ENCODE results near the gene HOXA7.

- RRBS = no CpG with 5 or more reads among the region's 65 CpGs
Observed at GRCh38 chr7:26199330-26200467, 847 bp downstream of the HNRNPA2B1 start.

GRCh38 chr7:26212441-26213157, 11.1 kb downstream of the CBX3 start:
- RRBS = no CpG with 5 or more reads among the region's 2 CpGs

DNA sequence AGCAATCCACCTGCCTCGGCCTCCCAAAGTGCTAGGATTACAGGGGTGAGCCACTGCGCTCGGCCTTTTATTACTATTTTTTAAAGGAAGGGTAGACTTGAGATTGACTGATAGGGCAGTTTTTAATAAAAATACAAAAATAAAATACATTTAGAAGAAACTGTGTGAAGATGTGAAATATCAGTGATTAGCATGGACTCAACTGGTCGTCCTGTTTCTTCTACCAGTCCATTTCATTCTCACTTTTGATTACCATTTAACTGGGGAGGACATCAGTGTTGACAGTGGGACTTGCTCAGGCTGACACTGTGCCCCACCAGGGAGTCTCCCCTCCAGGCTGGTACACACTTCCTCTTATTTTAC, 1.8 kb downstream of the SNX10 start:
- RRBS = no CpG with 5 or more reads among the region's 4 CpGs

DNA sequence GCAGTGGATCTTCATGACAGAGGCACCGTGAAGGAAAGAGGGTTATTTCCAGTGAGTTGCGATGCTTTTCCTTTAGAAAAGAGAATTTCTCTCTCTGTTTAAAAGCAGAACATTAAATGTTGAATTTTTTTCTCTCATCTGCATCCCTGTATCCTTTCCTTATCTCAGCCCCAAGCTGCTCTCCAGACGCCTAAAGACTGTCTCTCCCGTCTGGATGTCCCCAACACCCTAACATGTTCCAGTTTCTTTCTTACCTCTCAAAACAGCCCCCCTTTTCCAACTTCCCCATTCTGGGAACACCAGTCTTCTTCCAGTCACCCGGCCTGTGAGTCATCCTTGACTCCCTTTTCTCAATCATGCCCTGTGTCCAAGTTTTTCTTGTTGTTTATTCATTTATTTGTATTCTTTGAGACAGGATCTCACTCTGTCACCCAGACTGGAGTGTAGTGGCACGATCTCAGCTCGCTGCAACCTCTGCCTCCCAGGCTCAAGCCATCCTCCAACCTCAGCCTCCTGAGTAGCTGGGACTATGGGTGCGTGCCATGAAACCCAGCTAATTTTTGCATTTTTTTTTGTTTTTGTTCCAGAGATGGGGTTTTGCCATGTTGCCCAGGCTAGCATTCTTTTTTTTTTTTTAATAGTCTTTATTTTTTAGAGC, 15.5 kb downstream of the SNX10 start:
- RRBS = no CpG with 5 or more reads among the region's 8 CpGs

DNA sequence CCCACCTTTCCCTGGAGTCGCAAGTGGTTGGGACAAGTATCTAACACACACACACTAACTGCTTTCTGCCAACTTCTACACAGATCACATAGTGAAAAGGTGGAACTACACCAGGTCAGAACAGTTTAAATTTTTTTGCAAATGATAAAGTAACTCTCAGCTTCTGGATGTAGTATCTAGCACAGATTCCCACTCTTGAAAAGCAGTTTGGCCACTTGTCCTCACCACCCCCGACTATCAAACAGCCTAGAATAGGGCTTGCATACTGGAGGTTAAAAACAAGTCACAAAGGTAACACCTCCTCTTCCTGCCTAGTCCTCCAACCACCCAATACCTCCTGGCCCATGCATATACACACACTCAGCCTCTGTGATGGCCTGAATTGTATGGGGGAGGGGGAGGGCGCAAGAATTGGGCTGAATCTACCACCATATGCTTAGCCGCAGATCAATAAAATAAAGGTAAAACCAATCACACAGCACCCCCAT, 5.7 kb downstream of the SKAP2 start:
- RRBS = no CpG with 5 or more reads among the region's 4 CpGs

GRCh38 chr7:27141587-27142410, 1.7 kb downstream of the HOXA5 start:
- RRBS = 48% methylated on average over 2 of the region's 35 CpGs

DNA sequence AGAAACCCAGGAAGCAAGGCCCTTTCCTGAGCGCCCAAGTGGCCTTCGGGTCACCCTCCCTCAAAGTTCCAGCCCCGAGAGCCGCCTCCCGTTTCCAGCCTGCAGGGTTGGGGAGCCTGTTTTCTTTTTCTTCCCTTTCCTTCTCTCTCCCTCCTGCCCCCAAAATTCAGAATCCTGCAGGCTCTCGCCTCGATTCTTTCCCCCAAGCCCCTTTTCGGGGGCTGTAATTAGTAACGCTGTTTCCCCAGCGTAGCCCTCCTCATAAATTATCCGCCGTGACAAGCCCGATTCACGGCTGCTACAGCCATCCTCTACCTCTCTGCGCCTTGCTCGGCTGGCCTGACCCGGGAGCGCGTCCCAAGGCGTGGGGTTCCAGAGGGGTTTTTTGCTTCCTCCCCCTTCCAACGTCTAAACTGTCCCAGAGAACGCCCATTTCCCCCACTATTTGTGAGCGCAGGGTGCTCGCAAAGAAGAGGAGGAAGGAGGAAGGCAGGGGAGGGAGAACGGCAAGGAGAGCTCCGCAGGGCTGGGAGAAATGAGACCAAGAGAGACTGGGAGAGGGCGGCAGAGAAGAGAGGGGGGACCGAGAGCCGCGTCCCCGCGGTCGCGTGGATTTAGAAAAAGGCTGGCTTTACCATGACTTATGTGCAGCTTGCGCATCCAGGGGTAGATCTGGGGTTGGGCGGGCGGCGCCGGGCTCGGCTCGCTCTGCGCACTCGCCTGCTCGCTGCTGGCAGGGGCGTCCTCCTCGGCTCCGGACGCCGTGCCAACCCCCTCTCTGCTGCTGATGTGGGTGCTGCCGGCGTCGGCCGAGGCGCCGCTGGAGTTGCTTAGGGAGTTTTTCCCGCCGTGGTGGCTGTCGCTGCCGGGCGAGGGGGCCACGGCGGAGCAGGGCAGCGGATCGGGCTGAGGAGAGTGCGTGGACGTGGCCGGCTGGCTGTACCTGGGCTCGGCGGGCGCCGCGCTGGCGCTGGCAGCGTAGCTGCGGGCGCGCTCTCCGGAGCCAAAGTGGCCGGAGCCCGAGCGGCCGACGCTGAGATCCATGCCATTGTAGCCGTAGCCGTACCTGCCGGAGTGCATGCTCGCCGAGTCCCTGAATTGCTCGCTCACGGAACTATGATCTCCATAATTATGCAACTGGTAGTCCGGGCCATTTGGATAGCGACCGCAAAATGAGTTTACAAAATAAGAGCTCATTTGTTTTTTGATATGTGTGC, 662 bp downstream of the HOXA5 start:
- RRBS = 29% methylated on average over 52 of the region's 93 CpGs

DNA sequence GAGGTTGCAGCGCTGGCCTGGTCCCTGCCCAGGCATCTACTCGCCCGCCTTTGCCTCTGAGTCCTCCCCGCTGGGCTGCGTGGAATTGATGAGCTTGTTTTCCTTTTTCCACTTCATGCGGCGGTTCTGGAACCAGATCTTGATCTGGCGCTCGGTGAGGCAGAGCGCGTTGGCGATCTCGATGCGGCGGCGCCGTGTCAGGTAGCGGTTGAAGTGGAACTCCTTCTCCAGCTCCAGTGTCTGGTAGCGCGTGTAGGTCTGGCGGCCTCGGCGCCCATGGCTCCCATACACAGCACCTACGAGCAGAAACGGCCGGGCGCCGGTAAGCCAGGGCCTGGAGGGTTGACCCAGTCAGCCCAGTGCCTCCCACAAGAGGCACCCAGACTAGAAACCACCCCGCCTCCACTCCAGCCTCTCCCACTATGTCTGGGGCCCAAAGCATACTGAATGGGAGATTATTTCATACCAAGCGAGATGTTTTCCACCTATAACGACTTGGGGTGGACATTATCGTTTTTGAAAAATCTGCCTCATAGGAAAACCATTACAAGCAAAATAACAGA, 1.9 kb downstream of the HOXA6 start:
- RRBS = no CpG with 5 or more reads among the region's 32 CpGs

GRCh38 chr7:27155811-27156984, at the start of gene HOXA7:
Gene HOXA7, minus strand, starts transcription at chr7:27156675.
- RRBS = 30% methylated on average over 32 of the region's 103 CpGs

DNA sequence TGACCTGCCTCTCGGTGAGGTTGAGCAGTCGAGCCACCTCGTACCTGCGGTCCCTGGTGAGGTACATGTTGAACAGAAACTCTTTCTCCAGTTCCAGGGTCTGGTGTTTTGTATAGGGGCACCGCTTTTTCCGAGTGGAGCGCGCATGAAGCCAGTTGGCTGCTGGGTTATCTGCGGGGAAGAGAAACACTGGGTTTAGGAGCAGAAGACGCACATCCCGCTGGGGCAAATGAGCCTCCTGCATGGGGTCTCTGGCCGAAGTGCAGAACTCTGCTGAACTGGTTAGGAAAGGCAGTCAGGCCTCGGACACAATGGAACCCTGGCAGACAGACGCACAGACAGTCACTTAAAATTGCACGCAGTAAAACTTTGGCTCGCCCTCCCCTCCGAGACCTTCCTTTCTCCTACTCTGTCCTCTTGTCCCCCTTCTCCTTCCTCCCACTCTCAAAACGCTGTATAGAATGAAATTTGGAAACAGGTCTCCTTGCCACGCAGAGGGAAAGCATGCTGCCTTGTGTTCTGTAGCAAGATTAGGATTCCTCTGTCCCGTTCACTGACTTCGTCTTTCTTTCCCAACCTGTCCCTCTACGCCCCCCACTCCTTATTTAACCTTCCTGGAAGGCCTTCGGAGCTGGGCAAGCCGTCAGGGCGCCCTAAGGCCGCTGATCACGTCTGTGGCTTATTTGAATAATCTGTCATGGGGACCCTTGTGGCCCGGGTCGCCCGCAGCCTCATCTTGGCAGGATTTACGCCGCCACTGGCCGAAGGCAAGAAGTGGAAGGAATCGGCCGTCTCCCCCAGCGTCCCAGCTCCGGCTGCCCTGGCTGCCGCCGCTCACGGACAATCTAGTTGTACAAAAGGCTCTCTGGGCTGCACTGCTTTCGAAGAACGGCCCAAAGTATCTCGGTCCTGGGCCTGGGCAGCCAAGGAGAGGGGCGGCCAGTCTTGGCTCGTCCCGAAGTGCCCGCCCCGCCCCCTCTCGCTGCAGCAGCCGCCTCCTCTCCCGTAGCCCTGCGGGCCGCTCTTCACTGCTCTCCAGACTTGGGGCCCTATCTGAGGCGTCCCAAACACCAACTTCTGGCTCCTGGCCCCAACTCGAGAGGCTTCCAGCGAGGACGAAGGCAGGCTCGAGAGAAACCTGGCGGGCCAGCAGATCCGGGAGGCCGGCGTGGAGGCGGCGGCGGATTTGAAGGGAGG, 1.3 kb downstream of the HOXA9 start:
- RRBS = 11% methylated on average over 8 of the region's 65 CpGs

- RRBS = 9% methylated on average over 5 of the region's 39 CpGs
Observed at GRCh38 chr7:27171007-27172340, 2.6 kb downstream of the HOXA10 start.

DNA sequence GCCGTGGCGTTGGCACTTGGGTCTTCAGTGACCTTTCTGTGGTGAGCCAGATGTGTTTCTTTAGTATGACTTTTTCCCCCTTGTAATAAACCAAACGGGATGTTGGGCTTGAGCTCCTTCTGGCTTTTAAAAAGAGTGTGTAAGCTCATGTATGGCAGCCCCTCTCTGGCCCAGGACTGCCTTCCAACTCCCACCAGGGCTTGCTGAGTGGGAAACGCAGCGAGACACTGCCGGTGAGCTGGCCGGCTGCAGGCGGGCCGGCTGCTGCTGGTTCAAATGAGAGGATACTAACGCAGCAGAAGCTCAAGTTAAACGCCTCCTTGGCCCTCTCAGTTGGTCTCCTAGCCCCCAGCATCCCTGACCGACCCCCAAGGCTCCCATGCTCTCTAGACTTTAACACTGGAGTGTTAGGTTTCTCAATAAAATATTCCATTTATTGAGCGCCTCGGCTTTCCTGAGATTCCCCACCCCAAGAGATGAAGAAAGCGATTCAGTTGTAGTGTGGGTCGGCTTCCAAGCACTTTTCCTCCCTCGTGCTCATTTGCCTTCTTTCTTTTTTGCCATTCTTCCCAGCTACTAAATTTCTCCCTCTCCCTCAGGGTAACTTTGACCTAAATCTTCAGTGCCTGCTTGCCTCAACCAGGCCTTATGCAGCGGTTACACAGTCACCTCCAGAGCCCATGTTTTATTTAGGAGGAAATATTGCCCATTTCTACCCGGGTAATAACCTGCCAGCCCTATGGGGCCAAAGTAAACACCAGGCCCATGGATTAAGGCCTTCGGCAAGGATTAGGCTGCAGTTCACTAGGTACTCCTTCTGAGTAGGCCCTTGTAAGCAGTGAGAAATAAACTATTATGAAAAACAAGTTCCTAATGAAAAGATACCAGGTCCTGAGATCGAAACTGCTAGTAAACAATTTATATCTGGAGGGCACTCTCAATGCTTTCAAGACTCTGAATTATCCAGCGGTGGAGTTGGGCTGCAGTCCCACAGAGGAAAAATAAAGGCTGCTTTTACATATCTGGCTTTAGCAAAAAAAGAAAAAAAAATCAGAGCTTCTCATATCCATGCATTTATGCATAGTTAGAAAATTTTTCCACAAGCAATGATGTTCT, 3.4 kb upstream of the HOXA10 start:
- RRBS = no CpG with 5 or more reads among the region's 22 CpGs

- RRBS = no CpG with 5 or more reads among the region's 8 CpGs
Observed at GRCh38 chr7:27244292-27244887, 1.8 kb downstream of the EVX1 start.

GRCh38 chr7:27361337-27362069, 118.9 kb downstream of the EVX1 start:
- RRBS = no CpG with 5 or more reads among the region's 13 CpGs

DNA sequence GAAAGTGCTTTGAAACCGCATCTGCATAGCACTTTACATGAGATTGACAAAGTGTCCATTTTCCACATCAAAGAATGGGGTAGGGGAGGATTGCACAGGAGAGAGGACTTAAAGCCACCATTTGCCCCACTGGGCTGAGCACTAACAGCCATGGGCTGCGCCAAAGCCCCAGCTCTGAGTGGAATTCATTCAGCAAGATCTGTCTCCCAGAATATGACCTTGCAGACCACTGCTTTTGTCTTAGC, 149.9 kb downstream of the HIBADH start:
- RRBS = no CpG with 5 or more reads among the region's 2 CpGs

GRCh38 chr7:27617193-27618129, 45.2 kb downstream of the HIBADH start:
- RRBS = no CpG with 5 or more reads among the region's 8 CpGs

- RRBS = 1% methylated on average over 8 of the region's 44 CpGs
Observed at GRCh38 chr7:27740516-27741196, 694 bp downstream of the TAX1BP1 start.

DNA sequence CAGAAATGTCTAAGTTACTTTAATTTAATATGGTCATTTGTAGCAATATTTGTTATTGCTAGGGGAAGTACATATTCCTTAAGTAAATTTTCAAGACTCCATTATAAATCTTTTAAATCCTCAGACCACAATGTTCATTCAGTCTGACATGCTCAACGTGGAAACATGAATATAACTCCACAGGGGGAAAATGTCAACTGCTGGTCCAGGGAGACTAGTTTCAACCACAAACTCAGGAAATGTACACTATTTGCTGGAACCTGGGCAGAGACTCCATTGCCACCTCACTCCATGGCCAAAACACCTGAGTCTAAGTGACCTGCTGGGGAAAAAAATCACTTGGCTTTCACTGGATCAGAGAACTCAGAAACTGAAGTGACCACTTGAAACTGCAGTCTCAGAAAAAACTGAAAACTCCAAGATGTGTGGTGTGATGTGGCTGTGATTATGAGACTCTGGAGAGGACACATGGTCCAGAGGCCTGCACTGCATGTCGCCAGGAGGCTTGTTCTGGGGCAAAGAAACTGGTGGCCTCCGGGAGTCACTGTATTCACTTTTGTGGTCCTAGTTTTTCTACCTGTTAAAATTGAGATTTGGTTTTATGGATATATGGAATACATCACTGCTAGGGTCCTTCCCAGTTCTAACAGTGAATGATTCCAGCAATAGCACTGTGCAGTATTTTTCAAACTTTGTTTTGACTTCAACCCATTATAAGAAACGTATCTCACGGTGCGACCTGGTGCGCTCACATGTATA, 161.4 kb downstream of the TAX1BP1 start:
- RRBS = no CpG with 5 or more reads among the region's 7 CpGs

DNA sequence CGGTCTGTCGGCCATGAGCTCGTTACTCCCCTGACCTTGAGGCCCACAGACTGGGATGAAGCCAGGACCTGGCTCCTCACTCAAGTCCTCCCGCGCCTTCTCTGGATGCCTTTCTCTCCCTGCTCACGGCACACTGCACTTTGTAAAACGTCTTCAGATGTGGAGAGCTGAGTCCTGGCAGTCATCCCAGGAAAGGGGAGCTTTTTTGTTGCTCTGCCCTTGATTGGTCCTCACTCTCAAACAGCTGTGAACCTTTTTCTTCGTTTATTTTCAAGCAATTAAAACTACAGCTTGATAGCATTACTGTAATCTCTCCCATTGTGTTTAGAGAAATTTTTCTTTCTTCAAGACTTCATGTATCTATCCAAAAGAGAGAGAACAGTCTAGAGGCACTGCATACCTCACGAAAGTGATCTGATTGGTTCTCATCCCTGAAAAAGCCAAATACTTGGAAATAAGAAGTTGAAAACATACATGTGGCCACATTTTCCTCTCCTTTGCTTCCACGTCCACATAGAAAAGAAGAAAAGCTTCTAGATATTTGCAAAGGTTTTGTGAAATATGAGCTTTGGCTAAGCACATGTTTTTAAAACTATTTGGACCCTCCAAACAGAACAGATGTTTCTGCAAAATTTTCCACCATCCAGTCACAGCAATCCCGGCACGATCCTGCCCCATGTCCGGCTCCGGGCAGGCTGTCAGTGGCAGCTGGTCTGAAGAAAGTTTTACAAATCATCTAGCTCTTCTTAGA, 110.5 kb downstream of the JAZF1 start:
- RRBS = no CpG with 5 or more reads among the region's 14 CpGs

DNA sequence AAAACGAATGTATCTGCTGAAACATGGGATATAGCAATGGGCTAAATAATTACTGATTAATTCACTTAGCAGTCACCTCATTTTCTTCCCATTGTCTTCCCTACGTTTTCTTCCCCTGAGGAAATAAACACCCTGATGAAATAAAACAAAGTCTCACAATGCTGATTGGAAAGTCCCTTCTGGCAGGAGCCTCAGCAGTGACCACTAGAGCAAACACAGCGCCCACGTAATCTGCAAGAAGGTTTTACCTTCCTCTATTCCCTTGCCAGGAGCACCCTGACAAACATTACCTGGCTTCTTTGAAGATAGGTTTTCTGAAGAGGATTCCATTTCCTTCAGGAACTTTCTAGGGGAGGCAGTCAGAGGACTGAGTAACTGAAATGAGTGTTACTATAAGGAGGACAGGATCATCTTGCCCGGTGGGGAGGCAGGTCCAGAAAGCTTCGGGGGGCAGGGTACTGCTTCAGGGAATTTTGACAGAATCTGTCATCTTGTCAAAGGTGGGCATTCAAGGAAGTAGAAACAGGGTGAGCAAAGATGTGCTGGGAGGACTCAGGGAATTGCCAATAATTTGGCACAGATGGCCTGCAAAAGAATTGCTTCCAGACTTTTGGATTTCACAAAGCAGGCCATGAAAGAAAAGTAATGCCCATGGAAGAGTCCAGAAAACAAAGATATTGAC, 30.7 kb downstream of the JAZF1 start:
- RRBS = no CpG with 5 or more reads among the region's 6 CpGs

Measured in PFSK-1 (cell line).